HepG2 (cell line): ENCODE measurements around the genes TBC1D10A, TCN2 and MORC2.

GRCh38 chr22:29308825-29309166 is 2.3 kb downstream of the GAS2L1 start:
- RRBS, 2 experiments = no CpG with 5 or more reads among the region's 12 CpGs
CAGE:
- cytosol, long polyA minus RNA = no peak
- cytosol, long polyA plus RNA = no peak
- long polyA plus RNA = no peak
- nucleus, long polyA minus RNA = no peak
- nucleus, long polyA plus RNA = no peak

DNA sequence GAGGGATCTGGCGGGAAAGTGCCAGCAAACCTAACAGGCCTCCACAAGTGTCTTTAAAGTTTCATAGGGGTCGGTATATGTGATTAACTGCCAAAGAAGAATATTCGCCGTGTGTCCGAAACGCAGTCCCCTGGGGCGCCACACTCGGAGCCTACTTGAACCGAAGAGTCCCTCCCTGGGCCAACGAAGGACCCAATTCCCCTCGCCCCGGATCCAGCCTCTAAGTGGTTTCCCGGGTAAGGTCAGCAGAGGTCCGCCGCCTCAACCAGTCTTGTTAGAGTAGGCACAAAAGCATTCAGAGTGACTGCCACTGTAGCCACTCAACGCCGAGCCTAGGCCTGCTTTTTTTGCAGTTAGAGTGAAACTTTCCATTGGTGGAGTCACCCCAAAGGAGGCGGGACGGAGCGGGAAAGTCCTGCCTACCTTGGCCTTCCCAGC is 401 bp upstream of the NF2 start:
- RRBS, 2 experiments = no CpG with 5 or more reads among the region's 20 CpGs
CAGE:
- cytosol, long polyA minus RNA = no peak
- cytosol, long polyA plus RNA = no peak
- long polyA plus RNA = no peak
- nucleus, long polyA minus RNA = no peak
- nucleus, long polyA plus RNA = no peak

DNA sequence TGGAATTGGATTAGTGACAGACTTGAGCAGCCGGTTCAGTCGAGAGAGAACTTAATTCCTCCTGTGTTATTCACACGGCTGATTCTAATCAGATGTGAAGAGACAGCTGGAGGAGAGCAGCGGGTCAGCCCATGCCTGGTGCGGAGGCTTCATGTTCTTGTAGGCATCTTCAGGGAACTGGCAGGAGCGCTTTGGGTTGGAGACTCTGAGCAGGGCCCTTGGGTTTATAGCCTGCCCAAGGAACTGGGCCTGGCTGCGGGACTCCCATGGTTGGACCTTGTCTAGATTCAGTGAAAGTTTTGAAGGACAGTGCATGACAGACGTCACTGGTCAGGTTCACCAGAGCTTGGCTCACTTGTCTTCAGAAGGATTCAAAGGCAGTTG is 29.2 kb upstream of the CABP7 start:
- RRBS, 2 experiments = no CpG with 5 or more reads among the region's 8 CpGs
CAGE:
- cytosol, long polyA minus RNA = no peak
- cytosol, long polyA plus RNA = no peak
- long polyA plus RNA = no peak
- nucleus, long polyA minus RNA = no peak
- nucleus, long polyA plus RNA = no peak

GRCh38 chr22:29805867-29806454 is 32.1 kb downstream of the ASCC2 start:
- RRBS, 2 experiments = no CpG with 5 or more reads among the region's 10 CpGs
CAGE:
- cytosol, long polyA minus RNA = no peak
- cytosol, long polyA plus RNA = no peak
- long polyA plus RNA = no peak
- nucleus, long polyA minus RNA = no peak
- nucleus, long polyA plus RNA = no peak

DNA sequence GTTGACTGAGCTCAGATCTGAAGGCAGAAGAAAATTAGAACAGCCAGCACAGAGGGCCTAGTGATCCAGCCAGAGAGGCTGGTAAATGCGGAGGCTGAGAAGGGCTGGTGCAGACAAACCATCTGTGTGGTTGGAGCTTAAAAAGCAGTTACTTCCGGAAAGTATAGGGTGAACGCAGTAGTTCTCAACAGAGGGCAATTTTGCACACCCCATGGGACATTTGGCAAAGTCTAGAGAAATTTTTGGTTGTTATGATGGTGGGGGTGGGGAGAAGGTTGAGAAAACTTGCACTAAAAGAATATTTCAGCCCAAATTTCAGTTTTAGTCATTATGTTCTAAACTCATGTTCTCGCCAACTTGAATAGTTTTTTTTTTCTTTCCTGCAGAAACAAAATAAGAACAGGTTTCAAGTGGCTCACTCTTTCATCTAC is 1.5 kb upstream of the HORMAD2 start:
- RRBS, 2 experiments = no CpG with 5 or more reads among the region's 4 CpGs
CAGE:
- cytosol, long polyA minus RNA = no peak
- cytosol, long polyA plus RNA = no peak
- long polyA plus RNA = no peak
- nucleus, long polyA minus RNA = no peak
- nucleus, long polyA plus RNA = no peak

GRCh38 chr22:30326288-30327376 is at the start of gene TBC1D10A:
Gene TBC1D10A, minus strand, starts transcription at chr22:30326941.
- RRBS, 2 experiments = 1 to 2% methylated on average over 20 to 22 of the region's 104 CpGs
CAGE:
- cytosol, long polyA minus RNA = no peak
- cytosol, long polyA plus RNA = no peak
- long polyA plus RNA = start-site peak on the minus strand at chr22:30326835-30326959, 66 and 61 reads in 2 replicates
- nucleus, long polyA minus RNA = no peak
- nucleus, long polyA plus RNA = no peak

DNA sequence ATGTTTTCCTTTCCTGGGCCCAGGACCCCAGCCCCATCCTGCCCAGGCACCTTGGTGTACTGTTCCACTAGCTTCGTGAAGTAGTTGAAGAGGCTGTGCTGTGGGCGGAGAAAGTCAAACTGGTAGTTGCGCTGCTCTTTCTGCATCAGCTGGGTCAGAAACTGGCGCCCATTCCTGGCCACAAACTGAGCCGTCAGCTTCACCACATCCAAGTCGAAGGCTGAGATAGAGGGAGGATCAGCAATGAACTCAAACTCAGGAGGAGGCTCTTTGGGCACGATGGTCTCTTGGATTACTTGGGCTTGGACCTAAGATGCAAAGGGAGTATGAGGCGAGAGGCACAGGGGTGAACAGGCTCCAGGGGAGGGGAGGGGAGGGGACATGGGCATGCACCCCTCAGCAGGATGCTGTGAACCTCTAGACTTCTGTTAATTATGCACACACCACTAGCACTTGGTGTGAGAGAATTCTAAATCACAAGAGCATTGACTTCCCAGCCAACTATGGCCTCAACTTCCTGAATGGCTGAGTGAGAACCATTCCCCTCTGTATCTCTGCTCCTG is 11.7 kb downstream of the SF3A1 start:
- RRBS, 2 experiments = no CpG with 5 or more reads among the region's 8 CpGs
CAGE:
- cytosol, long polyA minus RNA = no peak
- cytosol, long polyA plus RNA = no peak
- long polyA plus RNA = no peak
- nucleus, long polyA minus RNA = no peak
- nucleus, long polyA plus RNA = no peak

- RRBS, 2 experiments = no CpG with 5 or more reads among the region's 10 CpGs
CAGE:
- cytosol, long polyA minus RNA = no peak
- cytosol, long polyA plus RNA = no peak
- long polyA plus RNA = no peak
- nucleus, long polyA minus RNA = no peak
- nucleus, long polyA plus RNA = no peak
Measured at GRCh38 chr22:30379220-30379811, 7.9 kb downstream of the RNF215 start.

- RRBS, 2 experiments = no CpG with 5 or more reads among the region's 3 CpGs
CAGE:
- cytosol, long polyA minus RNA = no peak
- cytosol, long polyA plus RNA = no peak
- long polyA plus RNA = no peak
- nucleus, long polyA minus RNA = no peak
- nucleus, long polyA plus RNA = no peak
Measured at GRCh38 chr22:30420359-30420964, 5.1 kb upstream of the MTFP1 start.

GRCh38 chr22:30562327-30562844 is 12.1 kb downstream of the GAL3ST1 start:
- RRBS, 2 experiments = no CpG with 5 or more reads among the region's 7 CpGs
CAGE:
- cytosol, long polyA minus RNA = no peak
- cytosol, long polyA plus RNA = no peak
- long polyA plus RNA = no peak
- nucleus, long polyA minus RNA = no peak
- nucleus, long polyA plus RNA = no peak

- RRBS, 2 experiments = 0 to 3% methylated on average over 3 of the region's 27 CpGs
CAGE:
- cytosol, long polyA minus RNA = no peak
- cytosol, long polyA plus RNA = no peak
- long polyA plus RNA = start-site peak on the plus strand at chr22:30607182-30607195, 12 and 15 reads in 2 replicates
- nucleus, long polyA minus RNA = no peak
- nucleus, long polyA plus RNA = start-site peak on the plus strand at chr22:30607174-30607278, 18 and 16 reads in 2 replicates
Measured at GRCh38 chr22:30606367-30607420, at the start of gene TCN2. Gene TCN2, plus strand, starts transcription at chr22:30607174.

DNA sequence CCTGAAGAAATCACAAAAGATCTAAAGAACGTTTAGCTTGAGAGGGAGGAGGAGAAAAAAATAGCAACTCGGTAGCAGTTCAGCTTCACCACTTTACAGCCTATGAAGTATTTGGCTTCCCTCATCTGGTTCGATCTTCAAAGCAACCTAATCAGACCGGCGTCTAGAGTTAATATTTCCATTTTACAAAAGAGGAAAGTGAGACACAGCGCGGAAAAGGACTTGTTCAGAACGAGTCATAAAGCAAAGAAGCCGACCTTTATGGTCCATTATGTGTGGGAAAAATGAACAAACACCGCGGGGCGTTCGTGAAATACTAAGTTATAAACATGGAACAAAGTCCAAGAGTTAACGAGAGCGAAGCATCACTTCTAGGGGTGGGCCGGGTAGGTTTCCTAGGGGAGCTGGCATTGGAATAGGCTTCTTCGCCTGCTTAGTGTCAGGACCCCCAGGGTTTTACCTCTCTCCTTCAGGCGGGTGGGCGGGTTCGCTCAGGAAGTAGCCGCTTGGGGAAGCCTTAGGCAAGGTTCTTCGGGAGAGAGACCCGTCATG is 597 bp downstream of the DUSP18 start:
- RRBS, 2 experiments = no CpG with 5 or more reads among the region's 23 CpGs
CAGE:
- cytosol, long polyA minus RNA = no peak
- cytosol, long polyA plus RNA = no peak
- long polyA plus RNA = no peak
- nucleus, long polyA minus RNA = no peak
- nucleus, long polyA plus RNA = no peak

- RRBS, 2 experiments = no CpG with 5 or more reads among the region's 14 CpGs
CAGE:
- cytosol, long polyA minus RNA = no peak
- cytosol, long polyA plus RNA = no peak
- long polyA plus RNA = no peak
- nucleus, long polyA minus RNA = no peak
- nucleus, long polyA plus RNA = no peak
Measured at GRCh38 chr22:30936242-30937335, 32.0 kb downstream of the MORC2 start.

GRCh38 chr22:30968113-30969140 is at the start of gene MORC2:
Gene MORC2, minus strand, starts transcription at chr22:30968774.
- RRBS, 2 experiments = 20 to 25% methylated on average over 12 of the region's 71 CpGs
CAGE:
- cytosol, long polyA minus RNA = no peak
- cytosol, long polyA plus RNA = no peak
- long polyA plus RNA = no peak
- nucleus, long polyA minus RNA = no peak
- nucleus, long polyA plus RNA = start-site peak on the minus strand at chr22:30968994-30969060, 95 and 21 reads in 2 replicates

DNA sequence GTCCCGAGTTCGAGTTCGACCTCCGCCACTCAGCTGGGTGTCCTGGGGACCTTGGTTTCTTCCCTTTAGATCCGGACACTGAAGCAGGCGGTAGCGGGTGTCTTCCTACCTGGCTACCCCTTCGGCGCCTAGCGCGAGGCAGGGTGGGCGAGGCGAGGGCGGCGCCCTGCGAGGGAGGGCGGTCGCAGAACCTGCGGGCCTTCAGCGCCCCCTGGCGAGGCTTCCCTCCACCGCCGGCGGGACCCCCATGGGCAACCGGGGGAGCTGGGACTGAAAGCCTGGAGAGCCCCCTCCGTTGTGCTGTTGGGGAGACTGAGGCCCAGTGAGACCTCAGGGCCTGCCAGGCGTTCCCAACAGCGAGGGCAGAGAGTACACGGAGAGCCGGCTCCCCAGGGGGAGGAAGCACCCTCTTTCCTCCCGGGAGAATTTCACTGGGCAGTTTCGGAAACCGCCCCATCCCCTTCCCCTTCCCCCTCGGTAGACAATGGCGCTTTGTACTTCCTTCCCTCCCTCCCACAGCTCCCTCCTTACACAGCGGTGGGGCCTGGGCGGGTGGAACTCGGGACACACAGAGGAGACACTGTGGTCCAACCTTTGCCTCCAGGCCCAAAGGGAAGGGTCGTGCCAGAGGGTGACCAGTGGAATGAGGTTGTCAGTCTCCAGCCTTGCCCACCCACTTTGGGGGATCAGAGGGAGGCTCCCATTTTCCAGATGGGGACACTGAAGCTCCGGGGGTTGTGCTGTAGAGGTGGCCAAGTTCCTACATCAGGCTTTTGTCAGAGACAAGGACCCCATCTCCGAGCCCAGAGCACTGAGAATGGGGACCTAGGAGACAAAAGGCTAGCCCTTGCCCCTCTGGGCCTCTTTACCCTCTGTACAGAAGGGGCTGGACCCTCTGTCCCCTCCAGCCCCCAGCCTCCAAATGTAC is 4.3 kb downstream of the SMTN start:
- RRBS, 2 experiments = 94 to 96% methylated on average over 3 of the region's 41 CpGs
CAGE:
- cytosol, long polyA minus RNA = no peak
- cytosol, long polyA plus RNA = no peak
- long polyA plus RNA = no peak
- nucleus, long polyA minus RNA = no peak
- nucleus, long polyA plus RNA = no peak

DNA sequence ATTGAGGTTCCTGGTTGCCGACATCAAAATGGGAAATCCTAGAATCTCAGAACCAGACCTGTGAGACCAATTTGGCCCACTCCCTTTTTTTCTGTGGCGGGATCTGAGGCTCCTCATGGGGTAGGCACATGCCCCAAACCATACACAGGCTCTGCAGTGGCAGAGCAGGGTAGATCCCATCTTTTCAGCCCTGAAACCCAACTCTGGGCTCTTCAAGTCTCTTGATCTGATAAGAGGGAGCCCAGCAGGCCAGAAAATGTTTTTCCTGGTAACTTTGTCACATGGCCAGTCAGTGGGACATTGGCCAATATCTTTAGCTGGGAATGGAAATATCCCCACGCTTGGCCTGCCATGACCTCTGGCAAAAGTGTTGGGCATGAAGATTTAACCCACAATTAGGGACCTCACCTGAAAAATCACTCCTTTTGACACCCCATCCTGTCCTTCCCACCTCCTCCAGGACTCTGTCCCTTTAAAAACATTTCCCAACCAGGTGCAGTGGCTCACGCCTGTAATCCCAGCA is 8.1 kb downstream of the INPP5J start:
- RRBS, 2 experiments = no CpG with 5 or more reads among the region's 4 CpGs
CAGE:
- cytosol, long polyA minus RNA = no peak
- cytosol, long polyA plus RNA = no peak
- long polyA plus RNA = no peak
- nucleus, long polyA minus RNA = no peak
- nucleus, long polyA plus RNA = no peak

- RRBS, 2 experiments = no CpG with 5 or more reads among the region's 5 CpGs
CAGE:
- cytosol, long polyA minus RNA = no peak
- cytosol, long polyA plus RNA = no peak
- long polyA plus RNA = no peak
- nucleus, long polyA minus RNA = no peak
- nucleus, long polyA plus RNA = no peak
Measured at GRCh38 chr22:31159426-31159798, 570 bp upstream of the RNF185 start.

DNA sequence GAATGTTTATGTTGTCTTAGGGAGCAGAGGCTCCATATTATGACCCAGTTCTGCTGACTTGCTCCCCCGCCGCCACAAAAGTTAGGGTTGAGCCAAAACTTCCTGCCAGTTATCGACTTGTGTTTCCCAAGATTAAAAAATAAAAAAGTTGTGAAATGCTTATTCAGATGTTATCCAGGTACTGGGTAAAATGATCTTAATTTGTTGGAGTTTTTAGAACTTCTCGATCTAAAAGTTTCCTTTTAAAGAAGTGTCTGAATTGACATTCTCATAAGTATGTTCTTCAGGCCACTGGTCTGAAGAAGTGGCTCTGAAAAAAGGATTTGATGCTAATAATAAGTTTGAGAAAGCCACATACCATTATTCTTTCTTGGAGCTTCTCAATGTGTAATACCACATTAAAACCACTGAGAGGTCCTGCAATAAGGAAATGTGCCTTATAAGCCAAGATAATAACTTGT is 2.2 kb downstream of the RNF185 start:
- RRBS, 2 experiments = no CpG with 5 or more reads among the region's 4 CpGs
CAGE:
- cytosol, long polyA minus RNA = no peak
- cytosol, long polyA plus RNA = no peak
- long polyA plus RNA = no peak
- nucleus, long polyA minus RNA = no peak
- nucleus, long polyA plus RNA = no peak

DNA sequence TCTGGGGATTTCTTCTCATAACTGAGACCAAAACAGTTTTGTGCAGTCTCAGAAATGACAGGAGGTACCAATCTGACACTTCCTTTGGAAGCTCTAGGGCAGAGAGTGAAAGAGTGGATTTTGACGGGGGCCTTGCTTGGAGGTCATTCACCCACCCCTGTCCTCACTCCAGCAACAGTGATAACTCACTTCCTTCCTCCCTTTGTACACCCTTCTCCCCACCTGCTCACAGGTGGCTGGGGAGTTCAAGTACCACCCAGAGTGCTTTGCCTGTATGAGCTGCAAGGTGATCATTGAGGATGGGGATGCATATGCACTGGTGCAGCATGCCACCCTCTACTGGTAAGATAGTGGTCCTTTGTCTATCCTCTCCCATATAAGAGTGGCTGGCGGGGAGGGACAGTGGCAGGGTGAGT is 33.4 kb downstream of the PIK3IP1 start:
- RRBS, 2 experiments = no CpG with 5 or more reads among the region's 2 CpGs
CAGE:
- cytosol, long polyA minus RNA = no peak
- cytosol, long polyA plus RNA = no peak
- long polyA plus RNA = no peak
- nucleus, long polyA minus RNA = no peak
- nucleus, long polyA plus RNA = no peak

DNA sequence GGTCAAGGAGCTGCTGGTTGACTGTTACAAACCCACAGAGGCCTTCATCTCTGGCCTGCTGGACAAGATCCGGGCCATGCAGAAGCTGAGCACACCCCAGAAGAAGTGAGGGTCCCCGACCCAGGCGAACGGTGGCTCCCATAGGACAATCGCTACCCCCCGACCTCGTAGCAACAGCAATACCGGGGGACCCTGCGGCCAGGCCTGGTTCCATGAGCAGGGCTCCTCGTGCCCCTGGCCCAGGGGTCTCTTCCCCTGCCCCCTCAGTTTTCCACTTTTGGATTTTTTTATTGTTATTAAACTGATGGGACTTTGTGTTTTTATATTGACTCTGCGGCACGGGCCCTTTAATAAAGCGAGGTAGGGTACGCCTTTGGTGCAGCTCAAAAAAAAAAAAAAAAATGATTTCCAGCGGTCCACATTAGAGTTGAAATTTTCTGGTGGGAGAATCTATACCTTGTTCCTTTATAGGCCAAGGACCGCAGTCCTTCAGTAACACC is 15.2 kb downstream of the PIK3IP1 start:
- RRBS, 2 experiments = no CpG with 5 or more reads among the region's 16 CpGs
CAGE:
- cytosol, long polyA minus RNA = no peak
- cytosol, long polyA plus RNA = no peak
- long polyA plus RNA = no peak
- nucleus, long polyA minus RNA = no peak
- nucleus, long polyA plus RNA = no peak